ENCODE measurements around a stretch of chr4.

- RRBS = 4% methylated on average over 3 of the region's 4 CpGs
Observed at GRCh38 chr4:6273565-6273943, 3.9 kb downstream of the WFS1 start.

- RRBS = no CpG with 5 or more reads among the region's 30 CpGs
Observed at GRCh38 chr4:6733114-6734035, 17.4 kb downstream of the BLOC1S4 start.

DNA sequence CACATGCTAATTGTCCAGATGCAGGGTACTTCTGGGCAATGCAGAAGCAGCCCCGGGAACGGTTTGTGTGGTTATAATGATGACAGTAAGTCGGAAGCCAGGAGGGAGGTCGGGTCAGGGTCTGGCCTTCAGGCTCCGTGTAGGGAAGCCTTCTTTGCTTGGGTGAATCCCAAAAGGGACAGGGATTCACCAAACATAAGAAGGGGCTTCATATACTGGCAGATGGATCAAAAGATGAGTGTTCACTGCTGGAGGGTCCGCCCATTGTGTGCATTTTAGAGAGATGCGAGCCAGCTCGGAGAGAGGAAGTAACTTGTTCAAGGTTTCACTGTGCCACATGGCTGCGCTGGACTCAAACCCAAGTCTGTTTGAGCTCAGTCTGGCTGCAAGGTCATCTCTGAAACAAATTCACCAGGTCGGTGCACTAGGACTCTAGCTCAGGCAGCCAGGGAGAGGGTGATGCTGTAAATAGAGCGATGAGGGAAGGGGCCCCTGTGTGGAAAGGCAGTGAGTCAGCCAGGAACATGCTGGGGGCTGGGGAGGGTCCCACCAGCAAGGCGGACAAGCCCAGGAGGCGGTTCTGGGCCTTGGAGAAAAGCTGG, 4.7 kb upstream of the KIAA0232 start:
- RRBS = 70% methylated on average over 1 of the region's 13 CpGs

DNA sequence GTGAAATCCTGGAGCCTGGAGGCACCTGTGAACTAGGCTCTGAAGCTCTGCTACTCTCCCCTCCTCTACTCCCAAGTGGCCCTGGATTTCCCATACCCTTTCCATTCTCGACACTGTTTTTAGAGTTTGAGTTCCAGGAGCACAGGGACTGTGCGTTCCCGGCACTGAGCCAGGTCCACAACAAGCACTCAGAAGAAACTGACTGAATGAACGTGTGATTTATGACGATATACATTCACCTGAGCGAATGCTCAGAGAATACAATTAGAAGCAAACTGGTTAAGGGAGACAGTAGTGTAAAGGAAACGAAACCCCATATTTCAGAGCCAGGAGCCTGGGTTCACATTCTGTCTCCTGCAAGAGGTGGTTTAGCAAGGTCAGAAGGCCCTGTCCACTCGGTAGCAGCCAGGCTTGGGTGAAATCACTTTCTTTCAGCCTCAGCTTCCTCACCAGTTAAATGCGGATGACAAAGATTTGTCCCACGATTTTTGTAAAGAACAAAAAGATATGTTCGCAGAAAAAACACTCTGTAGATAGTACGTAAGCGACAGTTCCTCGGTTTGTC, 1.4 kb upstream of the KIAA0232 start:
- RRBS = no CpG with 5 or more reads among the region's 14 CpGs

GRCh38 chr4:6823924-6824769, 41.6 kb downstream of the KIAA0232 start:
- RRBS = no CpG with 5 or more reads among the region's 7 CpGs

GRCh38 chr4:6839827-6840803, 57.6 kb downstream of the KIAA0232 start:
- RRBS = no CpG with 5 or more reads among the region's 8 CpGs

DNA sequence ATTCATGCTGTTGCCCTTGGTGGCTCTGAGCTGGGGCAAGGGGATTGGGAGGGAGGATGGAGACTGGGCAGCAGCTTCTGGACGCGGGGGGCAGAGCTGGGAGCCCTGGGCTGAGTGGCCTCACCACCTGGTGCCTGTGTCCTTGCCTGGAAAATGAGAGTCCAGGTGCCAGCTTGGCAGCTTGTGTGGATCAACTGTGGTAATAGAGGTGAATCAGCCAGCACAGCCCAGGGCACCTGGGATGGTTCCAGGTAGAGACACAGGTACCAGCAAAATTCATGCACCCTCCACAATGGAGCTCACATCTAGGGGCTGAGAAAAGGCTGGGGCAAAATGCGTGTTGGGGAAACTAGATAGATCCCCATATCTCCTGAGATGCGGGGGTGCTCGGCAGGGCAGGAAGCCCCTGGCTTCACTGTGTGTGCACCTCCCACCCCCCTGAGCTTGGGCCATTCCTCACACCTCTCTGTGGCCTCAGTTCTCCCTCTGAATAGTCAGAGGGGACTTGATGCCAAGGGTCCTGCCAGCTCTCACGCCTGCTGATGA, 3.5 kb upstream of the TBC1D14 start:
- RRBS = no CpG with 5 or more reads among the region's 6 CpGs

GRCh38 chr4:6908831-6909550, 635 bp upstream of the TBC1D14 start:
- RRBS = 2% methylated on average over 8 of the region's 48 CpGs

DNA sequence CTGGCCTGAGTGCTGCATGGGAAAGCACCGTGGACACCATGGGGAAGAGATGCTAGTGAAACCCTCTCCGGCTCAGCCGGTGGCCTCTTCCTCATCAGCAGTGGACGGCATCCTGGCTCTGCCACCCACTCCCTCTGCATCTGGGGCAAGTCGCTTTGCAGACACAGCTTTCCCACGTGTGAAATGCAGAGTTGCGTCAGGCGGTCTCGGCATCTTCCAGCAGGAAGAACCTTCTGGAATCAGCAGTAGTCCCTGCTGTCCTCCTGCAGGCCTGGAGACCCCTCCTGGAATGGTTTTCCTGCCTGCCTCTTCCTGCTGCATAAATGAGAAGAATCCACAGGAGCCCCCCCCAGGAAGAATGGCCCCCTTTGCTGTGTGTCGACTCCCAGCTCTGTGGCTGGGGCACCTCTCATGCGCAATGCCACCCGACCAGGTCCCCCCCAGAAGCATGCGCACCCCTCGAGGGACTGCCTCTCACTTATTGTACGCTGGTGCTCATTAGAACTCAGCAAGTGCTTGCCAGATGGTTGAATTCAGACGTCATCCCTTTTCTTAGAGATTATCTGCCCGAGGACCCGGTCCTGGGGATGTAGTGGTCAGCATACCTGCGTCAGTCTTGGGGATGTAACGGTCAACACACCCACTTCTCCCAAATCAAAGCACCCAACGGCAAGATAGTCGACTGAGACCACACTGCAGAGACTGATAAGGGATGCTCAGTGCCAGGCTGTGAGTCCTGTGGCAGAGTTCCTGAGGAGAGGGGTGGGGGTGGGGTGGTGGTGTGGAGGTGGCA, 29.6 kb downstream of the TBC1D14 start:
- RRBS = no CpG with 5 or more reads among the region's 22 CpGs

DNA sequence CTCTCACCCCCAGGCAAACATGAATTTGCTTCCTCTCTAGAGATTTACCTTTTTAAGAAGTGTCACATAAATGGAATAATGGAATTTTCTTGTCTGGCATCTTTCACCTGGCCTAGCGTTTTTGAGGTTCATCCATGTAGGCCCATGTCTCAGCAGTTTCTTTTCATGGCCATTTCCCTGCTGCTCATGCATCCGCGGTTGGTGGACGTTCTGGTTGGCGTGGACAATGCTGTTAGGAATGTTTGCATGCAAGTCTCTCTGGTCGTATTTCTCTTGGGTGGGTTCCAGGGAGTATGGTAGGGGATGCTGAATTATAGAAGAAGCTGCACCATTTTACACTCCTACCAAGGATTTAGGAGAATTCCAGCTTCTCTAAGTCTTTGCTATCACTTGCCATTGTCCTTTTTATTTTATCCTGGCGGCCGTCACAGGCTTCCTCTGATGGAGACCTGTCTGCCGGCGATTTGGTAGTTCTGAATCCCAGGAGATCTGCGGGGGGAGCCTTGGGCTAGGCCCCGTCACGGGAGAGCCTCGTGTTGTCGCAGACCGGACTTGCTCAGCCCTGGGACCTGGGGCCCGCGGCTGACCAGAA, 56.6 kb downstream of the CCDC96 start:
- RRBS = 0% methylated on average over 7 of the region's 18 CpGs

- RRBS = no CpG with 5 or more reads among the region's 18 CpGs
Observed at GRCh38 chr4:6991635-6992577, 50.9 kb downstream of the CCDC96 start.

- RRBS = no CpG with 5 or more reads among the region's 8 CpGs
Observed at GRCh38 chr4:7084577-7085249, 16.8 kb upstream of the GRPEL1 start.

DNA sequence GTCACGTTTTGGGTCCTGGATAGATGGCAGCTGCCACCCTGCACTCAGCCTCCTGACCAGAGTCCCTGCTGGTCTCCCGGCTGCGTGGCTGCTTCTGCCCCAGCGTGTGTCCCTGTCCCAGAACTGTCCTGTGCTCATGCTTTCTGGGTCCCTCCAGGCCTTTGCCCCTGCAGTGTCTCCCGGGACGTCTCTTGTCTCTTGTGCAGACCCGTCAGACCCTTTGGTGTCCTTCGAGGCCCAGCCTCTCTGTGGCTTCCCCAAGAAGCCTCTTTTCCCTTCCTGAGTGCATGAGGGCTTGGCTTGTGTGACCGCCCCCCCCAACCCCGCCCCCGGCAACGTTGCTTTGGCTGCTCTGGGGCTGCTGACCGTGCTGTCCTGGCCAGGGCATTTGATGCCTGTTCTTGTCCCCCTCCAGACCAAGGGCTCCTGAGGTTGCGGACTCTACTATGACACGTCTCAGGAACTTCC, 107.2 kb downstream of the PSAPL1 start:
- RRBS = 85% methylated on average over 4 of the region's 15 CpGs

DNA sequence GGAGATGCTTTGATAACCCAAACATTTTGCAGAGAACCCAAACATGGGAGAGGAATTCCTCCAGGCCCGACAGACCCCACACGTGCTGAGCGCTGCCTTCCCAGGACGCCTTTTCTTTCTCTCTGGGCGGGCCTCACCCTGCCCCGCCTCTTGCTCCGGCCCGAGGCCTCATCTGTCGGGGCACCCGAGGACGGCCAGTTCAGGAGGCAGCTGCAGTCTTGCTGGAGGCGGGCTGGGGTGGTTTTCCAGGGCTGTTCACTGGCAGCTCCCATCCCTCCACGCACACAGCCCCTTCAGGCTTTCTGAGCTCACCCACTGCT, 99.4 kb downstream of the PSAPL1 start:
- RRBS = no CpG with 5 or more reads among the region's 13 CpGs

GRCh38 chr4:7828103-7829328, 111.1 kb downstream of the AFAP1 start:
- RRBS = no CpG with 5 or more reads among the region's 17 CpGs

GRCh38 chr4:7863757-7864477, 75.7 kb downstream of the AFAP1 start:
- RRBS = no CpG with 5 or more reads among the region's 6 CpGs

- RRBS = no CpG with 5 or more reads among the region's 5 CpGs
Observed at GRCh38 chr4:7916626-7917208, 22.9 kb downstream of the AFAP1 start.

- RRBS = no CpG with 5 or more reads among the region's 4 CpGs
Observed at GRCh38 chr4:8094885-8095557, 63.6 kb downstream of the ABLIM2 start.

GRCh38 chr4:8101405-8101853, 57.2 kb downstream of the ABLIM2 start:
- RRBS = no CpG with 5 or more reads among the region's 11 CpGs

DNA sequence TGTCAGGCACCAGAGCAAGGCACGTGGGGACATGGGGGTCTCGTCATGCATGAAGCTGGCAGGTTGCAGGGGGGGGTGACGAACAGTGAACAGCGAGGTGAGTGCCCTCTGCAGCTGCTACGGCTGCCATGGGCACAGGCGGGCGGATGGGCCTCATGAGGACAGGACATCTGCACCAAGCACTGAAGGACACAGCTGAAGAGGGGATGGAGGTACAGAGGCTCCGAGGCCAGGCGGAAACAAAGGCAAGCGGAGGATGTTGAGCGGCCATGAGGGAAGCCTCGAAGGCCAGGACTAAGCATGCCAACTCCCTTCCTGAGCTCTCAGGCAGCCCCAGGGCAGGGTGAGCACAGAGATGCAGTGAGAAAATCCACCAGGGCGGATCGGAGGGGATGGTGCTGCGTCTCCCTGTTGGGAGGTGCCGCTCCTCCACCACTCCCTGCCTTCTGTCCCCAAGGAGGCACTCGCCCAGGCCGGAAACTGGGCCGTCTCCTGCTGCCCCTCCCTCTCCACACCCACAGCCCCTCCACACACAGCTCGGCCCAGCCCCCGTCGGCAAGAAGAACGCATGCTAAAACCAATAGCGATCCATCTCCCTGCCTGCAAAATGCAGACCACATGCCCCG, 24.6 kb downstream of the ABLIM2 start:
- RRBS = no CpG with 5 or more reads among the region's 25 CpGs